Trachea (tissue), 1 donor: ENCODE results near the genes FAM193A and RGS12.

DNA sequence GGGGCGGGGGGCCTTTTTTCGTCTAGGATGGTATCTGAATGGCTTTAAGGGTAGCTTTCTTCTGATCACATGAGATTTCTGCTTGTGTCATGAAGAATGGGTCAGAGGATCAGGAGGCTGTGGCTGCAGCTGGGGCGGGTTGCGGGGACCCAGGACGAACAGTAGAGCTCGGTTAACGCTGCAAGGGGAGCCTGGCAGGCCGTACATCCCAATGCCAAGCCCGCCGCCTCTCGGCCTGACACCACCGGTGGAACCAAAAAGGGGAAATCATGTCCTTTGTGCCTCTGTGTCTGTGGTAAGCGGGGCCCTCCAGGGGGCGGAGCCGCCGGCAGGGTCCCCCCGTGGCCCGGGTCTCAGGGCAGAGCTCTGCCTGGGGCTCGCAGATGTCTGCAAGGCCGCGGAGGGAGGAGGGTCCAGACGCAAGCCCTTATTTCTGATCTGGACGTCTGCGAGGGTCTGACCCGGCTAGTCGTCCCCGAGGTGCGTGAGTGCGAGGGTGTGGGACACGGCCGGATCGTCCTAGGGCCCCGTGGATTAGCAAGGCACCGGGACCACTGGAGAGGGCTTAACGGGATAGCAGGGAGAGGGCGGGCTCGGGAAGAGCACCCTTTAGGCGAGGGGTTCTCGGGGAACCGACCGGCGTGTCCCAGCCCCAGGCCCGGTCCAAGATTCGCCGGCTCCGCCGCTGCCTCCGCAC is 1.1 kb upstream of the FAM193A start:
- PRO-cap, result no peak

GRCh38 chr4:2535934-2536803 is at the start of gene FAM193A:
TSS of gene FAM193A (plus strand) at chr4:2536647.
- PRO-cap, result unidirectional peak, minus-strand start at chr4:2536139; bidirectional peak, plus-strand start at chr4:2536682, minus-strand start at chr4:2536295

DNA sequence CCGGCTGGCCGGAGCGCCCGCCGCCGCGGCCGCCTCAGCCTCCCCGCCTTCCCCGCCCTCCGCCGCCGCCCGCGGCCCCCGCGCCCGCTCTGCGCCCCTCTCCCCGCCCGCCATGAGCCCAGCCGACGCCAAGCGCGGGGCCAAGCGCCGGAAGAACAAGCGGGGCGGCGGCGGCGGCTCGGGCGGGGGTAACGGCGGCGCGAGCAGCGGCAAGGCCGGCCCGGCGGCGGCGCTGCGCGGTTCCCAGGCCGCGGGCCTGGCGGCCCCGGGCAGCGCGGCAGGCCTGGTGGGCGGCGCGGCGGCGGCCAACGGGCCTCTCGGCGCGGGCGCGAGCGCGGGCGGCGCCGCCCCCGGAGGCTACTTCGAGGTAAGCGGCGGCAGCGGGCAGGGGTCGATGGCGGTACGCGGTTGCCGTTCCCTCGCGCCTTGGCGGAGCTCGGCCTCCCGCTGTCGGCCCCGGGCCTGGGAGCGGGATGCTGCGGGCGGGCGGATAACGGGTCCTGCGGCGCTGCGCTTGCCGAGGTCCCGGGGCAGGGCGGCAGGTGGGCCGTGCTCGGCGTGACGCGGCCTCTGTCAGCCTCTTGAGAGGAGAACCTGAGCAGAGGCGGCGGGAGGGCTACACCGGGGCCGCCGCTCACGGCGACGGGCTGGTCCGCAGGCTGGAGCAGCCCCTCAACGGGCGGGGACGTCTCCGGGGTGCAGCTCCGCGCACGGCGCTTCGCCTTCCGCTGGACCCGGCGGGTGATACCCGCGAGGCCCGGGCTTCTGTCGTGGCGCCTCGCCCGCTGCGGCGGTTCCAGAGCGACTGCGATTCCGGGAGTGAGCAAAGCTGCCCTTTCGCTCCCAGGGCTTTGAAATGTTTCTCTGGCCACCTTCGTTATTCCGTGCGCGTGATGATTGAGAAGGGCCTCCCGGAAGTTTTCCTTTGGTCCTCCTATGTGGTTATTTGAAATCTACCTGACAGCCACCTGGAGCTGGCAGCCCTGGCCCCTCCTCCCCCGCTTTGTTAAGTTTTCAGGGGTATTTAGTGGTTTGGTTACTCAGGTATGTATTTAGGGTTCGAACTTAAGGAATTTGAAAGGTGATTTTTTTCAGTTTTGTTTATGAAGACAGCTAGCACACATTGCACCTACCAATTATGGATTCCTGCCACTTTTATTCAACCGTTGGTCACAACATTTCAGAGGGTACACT is 754 bp downstream of the FAM193A start:
- PRO-cap, result unidirectional peak, minus-strand start at position 809 of the sequence; unidirectional peak, minus-strand start at position 853 of the sequence

DNA sequence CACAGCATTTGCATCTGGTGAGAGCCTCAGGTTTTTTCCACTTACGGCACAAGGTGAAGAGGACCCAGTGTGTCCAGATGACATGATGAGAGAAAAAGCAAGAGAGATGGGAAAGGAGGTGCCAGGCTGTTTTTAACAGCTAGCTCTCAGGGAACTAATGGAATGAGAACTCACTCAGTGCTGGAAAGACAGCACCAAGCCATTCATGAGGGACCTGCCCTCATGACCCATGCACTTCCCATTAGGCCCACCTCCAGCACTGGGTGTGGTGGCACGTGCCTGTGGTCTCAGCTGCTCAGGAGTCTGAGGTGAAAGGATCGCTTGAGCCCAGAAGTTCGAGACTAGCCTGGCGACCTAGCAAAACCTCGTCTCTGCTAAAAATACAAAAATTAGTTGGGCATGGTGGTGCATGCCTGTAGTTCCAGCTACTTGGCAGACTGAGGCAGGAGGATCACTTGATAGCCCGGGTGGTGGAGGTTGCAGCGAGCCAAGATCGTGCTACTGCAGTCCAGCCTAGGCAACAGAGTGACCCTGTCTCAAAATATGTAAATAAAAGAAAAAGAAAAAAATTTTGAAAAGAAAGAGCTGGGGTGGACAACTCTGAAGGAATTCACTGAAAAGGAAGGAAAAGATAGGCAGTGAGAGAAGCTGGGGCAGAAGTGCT is 50.8 kb downstream of the FAM193A start:
- PRO-cap, result no peak

DNA sequence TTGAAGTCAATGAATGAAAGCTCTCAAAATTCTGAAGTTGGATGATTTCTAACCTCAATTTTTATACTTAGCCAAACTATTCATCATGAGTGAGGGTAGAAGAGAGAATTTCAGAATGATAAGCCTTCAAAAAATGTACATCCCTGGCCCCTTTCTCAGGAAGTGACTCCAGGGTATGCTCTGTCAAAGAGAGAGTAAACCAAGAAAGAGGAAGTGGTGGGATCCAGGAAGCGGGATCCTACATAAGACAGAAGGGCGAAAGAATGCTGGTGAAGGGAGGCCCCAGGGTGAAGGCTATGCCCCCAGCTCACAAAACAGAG is 14.6 kb upstream of the TNIP2 start:
- PRO-cap, result no peak

DNA sequence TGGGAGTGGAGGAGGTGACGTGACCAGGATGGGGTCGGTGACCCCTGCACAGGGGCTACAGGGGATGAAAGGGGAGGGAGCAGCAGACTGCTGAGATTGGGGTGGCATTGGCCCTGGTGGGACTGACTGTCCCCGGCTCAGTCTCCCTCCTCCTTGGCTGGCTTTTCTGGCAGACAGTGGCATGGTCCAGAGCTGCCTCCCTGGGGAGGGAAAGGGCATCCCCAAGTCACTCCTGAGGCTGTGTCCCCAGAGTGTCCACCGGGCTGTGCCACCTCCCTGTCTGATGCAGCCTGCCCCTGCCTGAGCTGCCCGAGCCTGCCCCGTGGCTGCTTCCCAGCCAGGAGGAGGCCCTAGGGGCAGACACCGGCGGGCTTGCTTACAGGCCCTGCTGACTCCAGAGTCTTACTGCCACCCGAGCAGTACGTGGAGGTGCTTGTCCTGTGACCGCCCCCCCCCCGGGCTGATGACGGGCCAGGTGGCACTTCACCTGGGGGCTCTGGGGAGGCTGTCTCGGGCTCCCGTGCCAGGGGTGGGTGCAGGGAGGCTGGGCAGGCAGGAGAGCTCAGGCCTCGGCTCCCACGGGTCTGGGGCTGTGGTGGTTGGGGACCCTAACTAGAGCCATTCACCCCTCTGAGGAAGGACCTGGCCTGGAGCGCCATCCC is 7.3 kb downstream of the SH3BP2 start:
- PRO-cap, result no peak

DNA sequence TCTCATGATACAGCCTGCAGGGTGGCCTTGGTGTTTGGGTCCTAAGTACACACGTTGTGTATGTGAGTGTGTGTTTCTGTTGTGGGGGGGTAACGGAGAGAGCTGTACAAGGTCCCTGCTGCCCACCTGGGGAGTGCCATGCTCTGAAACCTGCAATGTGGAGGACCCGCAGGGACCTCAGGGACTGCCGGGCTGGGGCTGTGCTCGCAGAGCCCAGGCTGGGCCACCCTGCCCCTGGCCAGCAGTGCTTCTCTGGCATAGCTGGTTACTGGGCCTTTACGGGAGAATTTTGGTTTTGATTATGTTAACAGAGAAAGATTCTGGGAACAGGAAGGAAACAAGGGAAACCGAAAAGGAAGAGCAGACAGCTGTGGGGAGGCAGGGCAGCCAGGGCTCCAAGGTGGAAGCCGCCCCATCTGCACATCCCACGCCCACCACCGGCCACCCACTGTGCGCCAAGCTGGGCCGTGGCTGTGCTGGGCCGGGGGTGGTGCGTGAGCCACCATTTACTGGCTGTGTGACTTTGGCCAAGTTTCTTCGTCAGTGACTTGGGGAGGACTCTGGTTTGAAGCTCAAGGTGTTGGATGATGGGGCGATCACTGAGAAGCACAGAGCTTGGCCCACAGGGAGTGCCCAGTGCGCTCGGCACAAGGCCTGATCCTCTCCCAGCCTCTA is 20.1 kb downstream of the SH3BP2 start:
- PRO-cap, result no peak

DNA sequence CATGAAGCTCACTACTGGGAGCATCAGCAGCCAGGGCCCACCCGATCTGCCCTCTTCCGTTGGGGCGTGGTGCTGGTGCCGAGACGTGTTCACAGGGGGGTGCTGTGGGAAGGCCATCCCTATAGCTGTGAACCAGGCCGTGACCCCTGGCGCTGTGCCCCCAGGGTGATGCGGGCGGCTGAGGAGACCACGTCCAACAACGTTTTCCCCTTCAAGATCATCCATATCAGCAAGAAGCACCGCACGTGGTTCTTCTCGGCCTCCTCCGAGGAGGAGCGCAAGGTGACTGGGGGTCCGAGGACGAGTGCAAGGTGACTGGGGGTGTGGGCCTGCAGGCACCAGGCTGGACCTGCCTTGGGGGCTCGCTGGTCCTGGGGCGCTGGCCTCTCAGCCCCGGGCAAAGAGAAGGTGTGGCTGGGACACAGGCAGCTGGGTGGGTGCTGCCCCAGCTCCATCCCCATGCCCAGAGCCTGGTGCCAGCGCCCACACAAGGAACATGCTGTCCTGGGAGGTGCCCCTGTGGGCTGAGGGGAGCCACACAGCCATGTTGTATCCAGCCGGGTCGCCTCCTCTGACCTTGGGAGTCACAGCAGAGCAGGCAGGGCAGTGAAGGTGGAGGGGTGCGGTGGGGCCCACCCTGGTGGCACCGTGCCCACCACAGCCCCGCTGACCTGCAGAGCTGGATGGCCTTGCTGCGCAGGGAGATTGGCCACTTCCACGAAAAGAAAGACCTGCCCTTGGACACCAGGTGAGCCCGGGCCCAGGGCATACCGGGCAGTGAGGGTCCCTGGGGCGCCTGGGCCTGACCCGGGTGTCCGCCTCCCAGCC is 19.0 kb upstream of the ADD1 start:
- PRO-cap, result no peak

DNA sequence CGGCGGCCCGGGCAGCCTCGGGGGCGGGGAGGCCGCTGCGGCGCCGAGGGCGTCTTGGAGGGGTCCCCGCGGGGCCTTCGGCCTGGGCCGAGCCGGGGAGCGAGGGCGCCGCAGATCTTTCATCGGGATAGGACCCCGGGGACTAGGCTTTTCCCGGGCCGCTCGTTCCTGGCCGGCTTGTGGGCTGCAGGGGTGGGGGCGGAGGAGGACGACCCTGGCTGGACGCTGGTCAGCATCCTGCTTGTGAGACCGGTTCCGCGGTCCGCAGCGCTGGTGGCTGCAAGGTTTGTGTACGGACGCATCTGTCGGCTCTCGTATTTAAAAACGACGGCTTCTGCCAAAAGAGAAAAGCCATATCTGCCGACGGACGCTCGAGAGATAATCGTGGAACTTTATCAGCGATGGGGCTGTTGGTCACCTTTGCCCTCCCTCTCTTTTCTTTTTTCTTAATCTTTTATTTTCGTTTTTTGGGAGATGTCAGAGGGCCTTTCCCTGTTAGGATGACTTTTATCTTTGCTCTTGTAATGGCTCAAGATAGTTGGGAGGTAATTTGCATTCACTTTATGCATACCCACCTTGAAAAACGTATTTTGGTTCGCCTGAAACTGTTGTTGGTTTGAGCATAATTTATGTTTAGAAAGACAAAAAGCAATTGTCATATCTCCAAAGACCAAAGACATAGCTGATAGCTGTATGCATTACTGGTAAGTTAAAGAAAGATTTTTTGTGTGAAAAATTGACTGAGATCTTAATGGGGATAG is 667 bp downstream of the ADD1 start:
- PRO-cap, result no peak

GRCh38 chr4:2852467-2853156 is 9.0 kb downstream of the ADD1 start:
- PRO-cap, result no peak

DNA sequence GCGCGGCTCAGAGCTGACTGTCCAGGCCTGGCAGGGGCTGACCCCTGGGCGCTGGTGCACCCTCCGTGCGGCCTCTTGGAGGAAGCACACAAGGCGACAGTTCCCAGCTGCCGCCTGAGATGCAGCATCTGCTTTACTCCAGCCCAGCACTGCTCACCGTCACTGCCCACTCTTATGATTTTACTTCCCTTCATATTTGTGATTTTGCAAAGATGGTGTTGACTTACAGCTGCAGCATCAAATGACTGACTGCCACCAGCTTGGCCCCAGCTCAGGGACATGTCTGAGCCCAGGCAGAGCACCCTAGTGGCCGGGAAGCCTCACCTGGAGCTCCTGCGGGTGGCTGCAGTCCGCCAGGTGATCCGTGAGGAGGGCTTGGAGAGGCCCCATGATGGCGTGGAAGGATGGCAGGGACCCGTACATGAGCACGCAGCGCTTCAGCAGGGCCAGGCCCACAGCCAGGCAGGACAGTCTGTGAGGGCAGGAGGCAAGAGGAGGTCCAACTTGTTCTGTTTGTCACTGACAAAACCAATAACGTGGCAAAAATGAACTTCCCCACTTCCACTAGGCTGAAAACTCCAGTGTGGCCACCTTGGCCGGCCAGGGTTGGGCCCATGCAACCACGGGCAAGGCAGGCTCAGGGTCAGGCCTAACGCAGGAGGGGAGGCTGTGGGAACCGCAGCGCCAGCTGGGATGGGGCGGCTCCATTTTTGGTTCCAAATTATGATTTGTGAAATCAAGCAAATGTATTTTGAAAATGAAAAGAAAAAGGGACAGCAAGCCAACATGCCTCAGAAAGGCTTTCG is 6.8 kb upstream of the MFSD10 start:
- PRO-cap, result no peak

DNA sequence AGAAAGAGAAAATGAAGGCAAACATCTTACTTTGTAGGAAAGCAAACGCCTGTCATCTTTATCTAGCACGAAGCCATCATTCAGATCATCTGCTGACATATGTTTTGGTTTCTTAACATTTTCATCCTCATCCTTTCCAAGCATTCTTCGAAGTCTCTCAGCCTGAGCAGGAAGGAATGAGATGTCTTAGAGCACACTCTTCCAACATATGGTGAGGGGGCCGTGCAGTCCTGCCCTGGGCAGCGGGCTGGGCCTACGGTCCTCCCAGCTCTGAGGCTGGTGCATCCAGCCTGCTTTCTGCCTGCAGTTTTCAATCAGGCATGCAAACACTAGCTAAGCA is 12.2 kb downstream of the NOP14 start:
- PRO-cap, result no peak

GRCh38 chr4:2957547-2958107 is 5.6 kb downstream of the NOP14 start:
- PRO-cap, result no peak

DNA sequence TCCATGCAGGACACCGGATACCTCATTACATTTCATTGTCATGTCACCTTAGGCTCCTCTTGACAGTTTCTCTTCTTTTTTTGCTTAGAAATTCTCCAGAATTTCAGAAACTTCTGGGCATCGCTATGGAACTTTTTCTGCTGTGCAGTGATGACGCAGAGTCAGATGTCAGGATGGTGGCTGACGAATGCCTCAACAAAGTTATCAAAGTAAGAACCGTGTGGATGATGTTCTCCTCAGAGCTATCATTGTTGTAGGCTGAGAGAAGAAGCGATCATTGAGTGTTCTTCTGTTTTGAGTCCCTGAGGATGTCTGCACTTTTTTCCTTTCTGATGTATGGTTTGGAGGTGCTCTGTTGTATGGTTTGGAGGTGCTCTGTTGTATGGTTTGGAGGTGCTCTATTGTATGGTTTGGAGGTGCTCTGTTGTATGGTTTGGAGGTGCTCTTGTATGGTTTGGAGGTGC is 24.7 kb downstream of the HTT start:
- PRO-cap, result no peak

GRCh38 chr4:3192197-3192858 is 56.6 kb upstream of the MSANTD1 start:
- PRO-cap, result no peak

DNA sequence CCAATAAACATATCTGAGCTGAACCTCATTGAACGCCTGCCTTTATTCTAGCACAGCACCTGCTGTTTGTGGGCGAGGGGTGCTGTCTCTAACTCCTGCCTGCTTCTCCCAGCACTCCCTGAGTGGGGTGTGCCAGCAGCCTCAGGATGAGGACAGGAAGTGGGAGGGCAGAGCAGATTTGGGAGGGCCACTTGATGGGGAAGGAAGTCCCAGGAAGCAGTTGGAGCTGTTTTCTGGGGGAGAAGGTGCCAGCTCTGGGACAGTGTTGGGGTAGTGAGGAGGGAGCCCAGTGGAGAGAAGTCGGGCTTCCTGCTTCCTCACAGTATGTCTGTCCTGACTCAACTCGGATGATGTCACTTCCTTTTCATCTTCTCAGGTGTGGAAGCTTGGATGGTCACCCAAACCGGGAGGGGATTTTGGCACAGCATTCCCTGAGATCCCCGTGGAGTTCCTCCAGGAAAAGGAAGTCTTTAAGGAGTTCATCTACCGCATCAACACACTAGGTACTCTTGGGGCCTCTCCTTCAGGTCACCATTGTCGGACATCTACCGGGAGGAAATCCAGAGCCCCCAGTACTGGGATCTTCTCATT is 29.1 kb upstream of the MSANTD1 start:
- PRO-cap, result no peak

GRCh38 chr4:3292941-3293634 is at the start of gene RGS12:
TSS of gene RGS12 (plus strand) at chr4:3293021.
- PRO-cap, result bidirectional peak, plus-strand start at chr4:3293011, minus-strand start at chr4:3292823; bidirectional peak, plus-strand start at chr4:3293321, minus-strand start at chr4:3293263

DNA sequence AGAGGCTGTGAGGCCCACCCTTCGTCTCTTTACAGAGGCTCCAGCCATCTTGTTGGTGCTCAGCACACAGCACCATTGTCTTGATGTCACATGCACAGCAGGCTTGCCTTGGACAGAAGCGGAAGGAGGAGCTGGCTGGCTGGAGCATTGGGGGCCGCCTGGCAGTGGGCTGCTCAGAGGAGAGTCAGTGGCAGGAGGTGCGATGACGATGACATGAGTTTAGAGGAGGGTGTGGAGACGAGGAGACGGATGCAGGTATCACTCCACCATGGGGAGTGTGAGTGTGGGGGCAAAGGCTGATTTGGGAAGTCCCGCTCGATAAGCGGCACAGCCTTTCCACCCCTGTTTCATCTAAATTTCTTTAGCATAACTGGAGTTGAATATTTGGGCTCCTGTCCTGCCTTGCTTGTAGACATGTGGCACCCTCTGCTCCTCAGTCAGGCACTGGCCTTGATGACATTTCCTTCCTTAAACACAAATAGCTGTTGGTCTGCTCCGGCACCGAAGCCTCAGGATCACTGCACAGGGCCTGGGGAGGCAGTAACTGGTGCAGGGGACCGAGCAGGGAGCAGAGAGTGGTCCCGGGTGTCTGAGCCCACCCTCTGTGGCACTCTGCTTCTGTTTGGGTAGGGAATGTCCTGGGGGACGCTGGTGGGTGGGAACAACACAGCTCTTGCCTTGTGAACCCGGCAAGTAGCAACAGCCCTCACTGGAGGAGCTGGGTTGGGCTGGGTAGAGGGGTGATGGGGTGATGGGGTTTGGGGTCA is 13.5 kb downstream of the RGS12 start:
- PRO-cap, result no peak

- PRO-cap, result no peak
Observed at GRCh38 chr4:3342160-3342942, 49.5 kb downstream of the RGS12 start.

GRCh38 chr4:3354289-3354856 is 61.6 kb downstream of the RGS12 start:
- PRO-cap, result no peak